LNCaP clone FGC (cell line): ENCODE measurements around a stretch of chr3.

DNA sequence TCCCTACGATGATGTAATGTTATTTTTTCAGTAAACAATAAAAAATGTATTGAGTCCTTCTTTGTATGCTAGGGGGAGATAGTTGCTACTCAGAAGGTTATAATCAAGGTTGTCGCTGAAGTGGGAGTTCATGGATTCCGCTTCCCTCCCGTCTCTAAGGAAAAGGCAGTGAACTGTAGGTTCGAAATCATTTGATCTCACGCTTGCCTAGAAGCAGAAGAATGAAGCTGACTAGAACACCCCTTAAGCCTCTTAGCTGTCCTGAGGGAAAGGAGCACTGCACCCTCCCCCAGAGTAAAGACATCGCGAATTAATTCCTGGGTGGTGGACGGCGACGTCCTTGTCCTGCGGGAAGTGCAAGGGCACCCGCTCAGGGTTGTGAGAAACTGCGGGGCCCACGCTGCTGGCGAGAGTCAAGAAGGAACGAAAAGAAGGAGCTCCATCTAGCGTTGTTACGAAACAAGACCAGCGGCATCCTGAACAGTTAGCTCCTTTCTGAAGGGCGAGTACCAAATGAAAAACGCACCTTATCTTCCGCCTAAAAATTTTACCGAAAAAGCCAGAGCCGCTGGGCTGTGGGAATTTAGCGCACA, 213.3 kb upstream of the PFN2 start:
- RRBS, 2 experiments: no CpG with 5 or more reads among the region's 26 CpGs

DNA sequence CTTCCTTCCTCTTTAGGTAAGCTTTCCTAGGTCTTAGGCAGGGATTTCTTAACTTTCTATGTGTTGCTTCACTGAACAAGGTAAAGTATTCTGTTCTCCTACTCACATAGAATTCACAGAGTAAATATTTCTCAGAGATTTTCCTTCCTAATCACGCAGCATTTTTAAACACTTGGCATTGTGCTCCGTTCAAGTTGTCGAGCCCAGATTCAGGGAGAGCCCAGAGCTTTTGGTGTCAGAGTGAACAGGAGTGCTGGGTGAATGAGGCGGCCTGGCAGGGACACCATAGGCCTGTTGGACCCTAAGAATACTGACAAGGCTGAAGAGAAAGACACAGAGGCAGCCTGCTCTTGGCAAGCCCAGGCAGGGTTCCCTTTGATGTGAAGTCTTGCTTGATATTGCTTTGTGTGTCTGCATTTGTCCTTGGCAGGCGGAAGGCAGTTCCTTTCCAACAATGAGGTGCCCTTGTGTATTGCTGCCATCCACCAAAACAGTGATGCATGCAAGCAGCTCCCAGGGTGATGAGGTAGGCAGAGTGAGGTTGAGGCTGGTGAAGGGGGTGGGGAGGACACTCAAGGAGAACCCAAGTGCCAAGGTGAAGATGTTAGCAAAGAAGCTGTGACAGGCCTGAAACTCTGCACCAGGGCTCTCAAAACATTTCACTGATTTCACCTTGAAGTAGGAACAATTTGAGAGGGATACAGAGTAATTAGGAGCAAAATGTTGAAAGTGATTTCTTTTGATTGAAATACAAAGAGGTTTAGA, 152.7 kb upstream of the TSC22D2 start:
- RRBS, 2 experiments: no CpG with 5 or more reads among the region's 5 CpGs

- RRBS, 2 experiments: no CpG with 5 or more reads among the region's 6 CpGs
Observed at GRCh38 chr3:150349522-150350139, 58.5 kb upstream of the TSC22D2 start.

- RRBS, 2 experiments: 1 to 2% methylated on average over 37 of the region's 48 CpGs
Observed at GRCh38 chr3:150410527-150411104, 2.5 kb downstream of the TSC22D2 start.

DNA sequence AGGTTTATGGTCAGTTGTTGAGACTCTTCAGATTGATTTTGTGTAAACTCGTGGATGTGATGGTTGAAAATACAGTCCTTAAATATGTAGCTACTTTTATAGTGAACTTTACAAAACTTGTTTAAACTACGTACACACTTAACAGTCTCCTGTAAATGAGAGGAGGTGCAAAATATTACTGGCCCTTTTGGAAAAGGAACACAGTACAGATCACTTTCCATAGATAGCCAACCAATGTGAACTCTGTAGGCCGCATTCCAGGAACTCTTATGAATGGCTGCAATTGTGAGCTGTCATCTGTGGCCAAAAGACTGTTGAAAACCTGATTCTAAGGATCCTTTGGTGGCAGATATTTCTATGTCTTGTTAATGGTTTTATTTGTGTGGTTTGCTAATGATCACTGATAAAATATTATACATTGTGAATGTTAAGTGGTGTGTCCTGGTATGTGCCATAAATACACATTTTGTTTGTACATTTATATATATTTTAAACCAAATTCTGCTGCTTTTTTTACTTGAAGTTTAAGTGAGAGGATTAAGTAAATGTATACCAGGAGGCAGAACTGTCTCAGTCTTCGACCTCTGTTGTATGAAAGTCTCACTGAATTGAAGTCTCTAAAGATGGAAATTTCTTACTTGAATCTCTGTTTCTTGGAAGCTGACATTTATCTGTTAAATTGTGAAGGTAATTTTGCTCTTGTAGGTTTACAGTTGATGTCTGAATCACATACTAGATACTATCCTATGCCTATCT, 6.3 kb downstream of the TSC22D2 start:
- RRBS, 2 experiments: no CpG with 5 or more reads among the region's 4 CpGs

DNA sequence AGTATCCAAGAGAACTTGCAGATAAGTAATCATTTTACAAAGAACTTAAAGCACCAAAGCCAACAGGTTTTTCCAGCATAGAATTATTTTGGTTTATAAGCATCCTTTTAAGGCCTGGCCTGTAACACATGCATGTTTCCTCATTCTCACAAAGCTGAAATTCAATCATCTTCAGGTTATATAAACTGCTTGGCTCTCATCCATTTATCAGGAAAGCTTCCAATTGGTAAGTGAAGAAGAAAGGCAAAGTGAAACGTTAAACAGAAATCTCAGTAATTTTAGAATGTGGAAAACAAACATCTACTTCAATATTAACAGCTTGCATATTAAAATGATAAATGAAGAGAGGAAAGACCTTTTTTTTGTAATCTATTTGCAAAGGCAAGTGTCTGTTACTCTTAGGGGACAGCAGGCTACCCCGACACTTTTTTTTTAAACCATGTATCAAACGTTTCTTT, 1.5 kb downstream of the SERP1 start:
- RRBS, 2 experiments: no CpG with 5 or more reads among the region's 3 CpGs

- RRBS, 2 experiments: under 1 to 2% methylated on average over 11 of the region's 36 CpGs
Observed at GRCh38 chr3:150603730-150604470, 779 bp downstream of the SELENOT start.

DNA sequence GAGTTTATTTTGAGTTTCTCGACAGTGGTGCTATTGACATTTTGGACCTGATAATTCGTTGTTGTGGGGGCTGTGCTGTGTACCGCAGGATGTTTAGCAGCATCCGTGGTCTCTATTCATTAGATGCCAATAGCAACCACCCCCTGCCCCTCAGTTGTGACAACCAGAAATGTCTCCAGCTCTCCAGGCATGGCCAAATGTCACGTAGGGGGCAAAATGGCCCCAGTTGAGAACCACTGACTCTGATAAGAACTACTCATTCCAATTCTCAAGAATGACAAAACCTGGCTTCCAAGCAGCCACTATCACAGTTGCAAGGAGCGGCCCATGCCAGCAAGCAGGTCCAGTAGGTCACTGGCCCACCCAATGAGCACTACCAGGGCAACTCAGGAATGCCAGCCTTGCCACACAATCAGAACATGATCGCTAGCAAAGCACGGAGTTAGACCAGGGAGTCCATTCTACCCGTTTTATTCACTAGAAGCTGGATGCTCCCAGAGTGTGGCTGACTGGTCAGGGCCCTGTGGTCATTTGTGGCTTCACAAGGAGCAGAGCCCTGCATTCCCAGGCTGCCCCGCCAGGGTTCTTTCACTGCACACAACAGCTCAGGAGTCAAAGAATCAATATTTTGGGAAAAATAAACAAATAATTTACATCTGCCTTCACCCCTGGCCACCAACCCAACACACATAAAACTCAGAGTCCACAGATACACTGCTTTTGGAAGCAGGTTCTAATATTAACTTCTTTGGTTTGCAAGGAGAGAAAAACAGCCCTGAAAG, 16.3 kb downstream of the SIAH2 start:
- RRBS, 2 experiments: no CpG with 5 or more reads among the region's 10 CpGs

- RRBS, 2 experiments: no CpG with 5 or more reads among the region's 7 CpGs
Observed at GRCh38 chr3:150922675-150923096, 17.4 kb upstream of the MINDY4B start.

DNA sequence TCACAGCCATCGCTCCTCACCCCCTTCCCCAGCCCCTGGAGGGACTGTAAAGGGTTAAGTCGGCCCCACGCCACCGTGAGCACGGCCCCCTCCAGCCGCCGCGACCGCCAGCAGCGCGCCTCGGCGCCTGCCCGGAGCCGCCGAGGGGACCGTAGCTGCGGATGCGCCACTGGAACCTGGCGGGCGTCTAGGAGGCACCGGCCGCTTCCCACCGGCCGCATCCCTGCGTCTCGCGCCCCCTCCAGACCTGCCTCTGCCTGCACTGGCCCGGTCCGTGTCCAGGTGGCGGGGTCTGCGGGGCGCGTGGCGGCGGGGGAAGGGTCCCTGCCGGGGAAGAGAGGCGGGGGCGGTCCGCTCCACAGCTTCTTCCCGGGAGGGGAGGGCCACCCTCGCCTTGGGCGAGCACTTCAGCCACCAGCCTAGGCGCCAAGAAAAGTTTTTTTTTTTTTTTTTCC, 608 bp downstream of the MED12L start:
- RRBS, 2 experiments: 3 to 4% methylated on average over 27 of the region's 44 CpGs

- RRBS, 2 experiments: no CpG with 5 or more reads among the region's 6 CpGs
Observed at GRCh38 chr3:151101579-151101970, 16.1 kb downstream of the MED12L start.

- RRBS, 2 experiments: no CpG with 5 or more reads among the region's 1 CpG
Observed at GRCh38 chr3:151300380-151300736, 16.3 kb downstream of the GPR87 start.

DNA sequence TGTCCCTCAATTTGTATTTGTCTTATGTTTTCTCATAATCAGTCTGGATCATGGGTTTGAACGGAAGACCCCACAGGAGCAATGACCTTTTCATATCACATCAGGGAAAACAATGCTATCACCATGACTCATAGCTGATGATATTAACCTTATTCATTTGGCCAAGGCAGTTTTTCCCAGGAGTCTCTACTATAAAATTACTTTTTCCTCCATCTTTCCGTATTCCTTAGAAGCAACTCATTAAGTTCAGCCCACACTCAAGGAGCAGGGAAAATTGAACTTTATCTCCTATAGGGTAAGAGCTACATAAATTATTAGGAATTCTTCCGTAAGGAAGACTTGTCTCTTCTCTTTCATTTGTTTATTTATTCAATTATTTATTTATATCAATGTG, 32.8 kb downstream of the AADACL2 start:
- RRBS, 2 experiments: no CpG with 5 or more reads among the region's 3 CpGs

DNA sequence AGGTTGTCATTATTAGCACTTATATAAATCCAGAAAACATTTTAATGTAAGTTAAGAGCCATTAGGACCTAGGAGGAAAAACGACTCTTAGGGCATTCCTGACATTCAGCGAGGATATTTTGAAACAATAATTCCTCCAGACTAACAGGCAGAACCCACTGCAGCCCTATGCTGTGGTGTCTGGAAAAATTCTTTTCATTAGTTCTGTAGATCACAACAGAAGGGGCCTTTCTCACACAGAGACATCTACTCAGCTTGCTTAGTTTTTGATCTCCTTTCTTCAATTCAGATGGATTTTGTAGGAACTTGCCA, 113.1 kb upstream of the MBNL1 start:
- RRBS, 2 experiments: no CpG with 5 or more reads among the region's 2 CpGs

- RRBS, 2 experiments: no CpG with 5 or more reads among the region's 4 CpGs
Observed at GRCh38 chr3:152199188-152199912, 69.4 kb upstream of the MBNL1 start.

DNA sequence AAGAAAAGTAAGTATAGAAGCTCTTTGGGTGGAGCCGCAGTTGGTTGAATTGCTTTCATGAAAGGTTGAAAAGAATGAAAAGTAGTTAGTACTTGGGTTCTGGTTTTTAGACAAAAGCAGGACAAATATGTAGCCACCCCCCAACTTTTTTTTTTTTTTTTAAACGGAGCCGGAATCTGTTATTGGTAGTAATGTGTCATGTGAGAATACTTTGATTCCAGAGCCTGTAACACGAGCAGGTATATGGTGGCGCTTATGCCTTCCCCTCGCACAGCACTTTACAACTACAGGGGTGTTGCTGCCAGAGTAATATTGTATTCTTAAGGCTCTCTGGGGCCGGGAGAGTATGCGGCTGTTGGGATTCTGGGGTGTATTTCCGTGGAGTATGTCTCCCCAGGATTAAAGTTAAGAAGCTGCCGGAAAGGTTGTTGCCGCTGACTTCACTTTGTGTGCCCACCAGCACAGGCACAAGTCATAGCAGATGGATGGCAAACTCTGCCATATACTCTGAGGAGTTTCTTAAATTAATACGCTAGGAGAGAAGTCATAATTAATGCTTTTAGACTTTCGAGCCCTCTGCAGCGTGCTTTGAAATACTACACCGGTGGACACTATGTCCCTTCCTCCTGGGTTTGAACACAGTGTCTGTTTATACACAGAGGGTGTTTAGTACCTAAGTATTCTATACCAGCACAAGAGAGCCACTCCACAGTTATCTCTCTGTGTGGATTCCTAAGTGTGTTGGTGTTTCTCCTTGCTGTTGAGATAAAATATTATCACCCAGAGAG, 1.2 kb downstream of the MBNL1 start:
- RRBS, 2 experiments: 1 to 3% methylated on average over 3 of the region's 15 CpGs

- RRBS, 2 experiments: no CpG with 5 or more reads among the region's 4 CpGs
Observed at GRCh38 chr3:152280391-152280869, 11.7 kb downstream of the MBNL1 start.

GRCh38 chr3:152315470-152315964, 46.8 kb downstream of the MBNL1 start:
- RRBS, 2 experiments: no CpG with 5 or more reads among the region's 7 CpGs

DNA sequence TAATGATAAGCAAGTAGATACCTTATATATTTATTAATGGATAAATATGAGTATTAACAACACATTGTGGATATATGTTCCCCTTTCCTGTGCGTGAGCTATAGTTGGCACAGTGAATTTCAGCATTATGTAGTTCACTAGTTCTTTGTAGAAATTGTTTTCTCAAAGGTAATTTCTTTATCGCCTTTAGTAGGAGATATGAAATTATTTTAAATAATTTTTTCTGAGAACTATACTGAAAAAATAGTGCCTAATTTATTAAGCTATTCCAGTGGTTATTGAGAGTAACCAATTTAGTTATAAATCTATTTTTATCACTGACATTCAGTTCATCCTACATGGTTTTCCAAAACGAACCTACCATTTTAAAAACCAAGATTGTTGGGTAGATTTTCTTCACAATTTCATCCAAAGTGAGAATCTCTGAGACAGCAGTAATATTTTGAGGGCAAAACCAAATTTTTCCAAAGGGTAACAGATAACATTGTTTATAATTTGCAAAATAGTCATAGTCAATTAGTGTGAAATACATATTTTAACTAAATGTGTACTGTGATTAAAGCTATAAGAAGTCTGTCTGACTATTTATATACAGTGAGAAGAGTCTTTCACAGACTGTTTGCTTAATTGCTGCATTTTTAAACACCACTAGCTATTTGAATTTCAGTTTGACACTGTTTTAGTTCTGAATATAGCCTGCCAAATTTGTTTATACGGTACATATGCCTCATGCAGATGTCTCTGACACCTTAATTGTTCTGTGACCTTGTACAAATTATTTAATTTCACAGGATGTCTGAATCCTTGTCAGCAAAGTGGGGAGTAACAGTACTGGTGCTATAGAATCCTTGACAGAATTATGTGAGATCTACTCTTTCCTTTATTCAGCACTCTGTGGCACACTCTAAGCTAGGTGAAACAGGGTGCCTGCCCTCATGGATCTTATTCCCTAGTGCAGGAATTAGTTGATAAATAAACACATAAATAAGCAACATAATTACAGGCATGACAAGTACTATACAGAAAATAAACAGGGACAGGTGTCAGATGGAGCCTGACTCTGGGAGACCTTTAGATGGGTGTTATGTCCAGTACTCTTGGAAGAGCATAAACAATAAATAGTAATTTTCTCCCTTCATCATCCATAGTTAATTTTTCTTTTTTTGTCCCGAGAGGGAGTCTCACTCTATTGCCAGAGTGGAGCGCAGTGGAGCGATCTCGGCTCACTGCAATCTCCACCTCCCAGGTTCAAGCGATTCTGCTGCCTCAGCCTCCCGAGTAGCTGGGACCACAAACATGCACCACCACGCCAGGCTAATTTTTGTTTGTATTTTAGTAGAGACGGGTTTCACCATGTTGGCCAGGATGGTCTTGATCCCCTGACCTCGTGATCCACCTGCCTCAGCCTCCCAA, 125.5 kb downstream of the MBNL1 start:
- RRBS, 2 experiments: no CpG with 5 or more reads among the region's 13 CpGs

- RRBS, 2 experiments: no CpG with 5 or more reads among the region's 1 CpG
Observed at GRCh38 chr3:152398453-152399256, 129.9 kb downstream of the MBNL1 start.